Calu3 (cell line): Measurements from ENCODE around the genes ELMOD2 and GYPB.

DNA sequence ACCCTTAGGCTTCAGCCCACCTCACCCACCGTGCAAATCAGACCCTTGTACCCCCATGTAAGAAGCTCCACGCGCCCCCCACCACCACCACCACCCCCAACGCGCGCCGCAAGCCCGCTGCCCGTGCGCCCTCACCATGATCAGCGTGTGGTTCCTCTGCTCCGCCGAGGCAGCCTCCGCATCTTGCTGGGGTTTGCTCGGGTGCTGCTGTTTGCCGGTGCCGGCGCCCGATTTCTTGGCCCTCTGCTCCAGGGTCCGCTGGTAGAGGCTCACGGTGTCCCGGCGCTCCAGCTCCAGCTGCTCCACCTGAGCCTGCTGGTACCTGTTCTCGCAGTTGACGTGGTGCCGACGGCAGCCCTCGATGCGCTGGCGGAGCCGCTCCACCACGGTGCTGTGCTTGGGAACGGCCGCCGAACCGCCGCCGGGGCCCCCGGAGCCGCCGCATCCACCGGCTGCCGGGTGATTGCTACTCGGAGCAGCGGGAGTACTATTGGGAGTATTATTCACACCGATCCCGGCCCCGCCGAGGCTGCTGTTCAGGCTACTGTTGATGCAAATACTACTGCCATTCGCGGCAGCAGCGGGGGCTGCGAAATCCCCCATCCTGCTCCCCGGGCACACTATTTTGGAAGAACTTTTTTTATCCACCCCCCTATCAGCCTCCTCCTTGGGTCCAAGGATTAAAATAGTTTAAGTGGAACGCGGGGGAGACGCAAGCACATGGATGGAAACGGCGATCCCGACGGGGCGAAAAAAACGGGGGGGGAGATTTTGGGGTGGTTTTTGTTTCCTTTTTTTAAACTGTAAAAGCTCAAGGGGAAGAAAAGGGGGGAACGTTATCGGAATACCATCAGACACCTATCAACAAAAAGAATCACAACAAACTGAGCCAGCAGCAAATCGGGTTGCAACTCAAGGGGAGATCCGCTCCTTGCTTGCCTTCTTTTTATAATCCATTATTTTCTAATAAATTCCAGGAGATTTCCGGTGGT lies 963 bp downstream of the MAML3 start:
- PRO-cap, result bidirectional peak, plus-strand start at position 333 of the sequence, minus-strand start at position 320 of the sequence

DNA sequence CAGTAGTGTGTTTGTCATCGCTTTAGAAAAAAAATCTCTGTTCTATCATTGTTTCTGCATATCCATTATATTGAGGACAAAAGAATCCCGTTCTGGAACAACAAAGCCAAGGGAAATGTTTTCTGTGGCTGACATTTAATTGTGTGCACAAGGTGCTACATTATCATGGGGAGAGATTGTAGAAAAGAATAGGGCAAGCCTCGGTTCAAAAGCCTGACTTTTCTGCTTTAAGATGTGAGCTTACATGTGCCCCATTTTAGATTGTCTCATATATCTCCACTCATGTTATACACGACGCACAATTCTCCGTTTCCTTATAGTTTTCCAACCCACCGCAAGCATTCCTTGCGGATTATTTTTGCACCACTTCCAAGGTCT lies 99.5 kb upstream of the MAML3 start:
- PRO-cap, result no peak

DNA sequence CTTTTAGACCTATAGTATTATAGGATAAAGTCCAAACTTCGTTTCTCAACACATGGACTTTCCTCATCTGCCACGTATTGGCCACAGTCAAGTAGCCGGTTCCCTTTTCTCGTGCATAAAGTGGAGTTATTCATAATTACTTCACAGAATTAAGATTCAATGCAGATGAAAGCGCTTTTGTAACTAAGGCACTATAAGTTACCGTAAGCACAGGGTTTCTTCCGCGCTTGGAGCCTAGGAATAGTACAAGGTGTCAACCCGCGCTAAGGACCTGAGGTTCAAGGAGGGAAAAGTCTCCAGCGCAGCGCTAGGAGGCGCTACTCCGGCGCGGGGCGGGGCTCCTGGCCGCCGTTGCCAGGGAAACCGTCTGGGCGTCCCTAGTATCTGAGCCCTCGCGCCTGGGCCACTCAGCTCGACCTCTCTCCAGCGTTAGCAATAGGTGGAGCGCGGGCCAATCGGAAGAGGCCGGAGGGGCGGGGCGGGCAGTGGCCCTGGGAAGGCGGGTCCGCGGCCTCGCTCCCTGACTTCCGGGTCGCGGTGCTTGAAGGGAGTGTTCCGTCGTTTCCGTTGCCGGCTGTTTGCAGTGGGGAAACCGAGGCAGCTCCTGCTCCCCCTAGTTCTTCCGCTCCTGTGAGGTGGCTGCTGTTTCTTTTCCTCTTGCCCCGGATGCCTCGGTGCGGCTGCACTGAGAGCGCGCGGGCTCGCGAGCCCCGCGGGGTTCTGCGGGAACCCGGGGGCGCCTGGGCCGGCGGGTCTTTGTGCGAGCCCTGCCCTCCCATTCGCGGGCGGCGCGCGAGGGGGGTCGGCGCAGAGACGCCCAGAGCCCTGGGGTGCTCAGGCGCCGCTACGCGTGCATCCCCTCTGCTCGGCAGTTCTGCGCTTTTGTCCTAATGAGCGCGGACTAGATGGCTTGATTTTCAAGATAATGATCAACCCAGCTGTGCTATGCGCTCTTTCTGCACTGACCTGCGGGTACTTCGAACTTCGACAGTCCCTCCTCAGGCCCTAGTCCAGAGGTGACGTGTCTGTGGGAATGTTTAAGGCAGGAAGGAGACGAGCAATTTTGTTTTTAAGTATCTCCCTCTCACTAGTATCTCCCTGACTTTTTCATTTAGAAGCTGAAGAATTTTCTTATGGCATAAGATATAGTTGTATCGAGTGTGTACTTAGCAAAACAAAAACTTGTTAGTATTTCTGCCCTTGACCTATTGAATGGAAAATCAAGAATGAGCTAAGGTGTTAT lies at the start of gene ELMOD2:
Gene ELMOD2, plus strand, starts transcription at position 523 of the 1,243 bp plus-strand sequence.
- PRO-cap, result unidirectional peak, plus-strand start at position 523 of the sequence; unidirectional peak, plus-strand start at position 778 of the sequence; unidirectional peak, minus-strand start at position 876 of the sequence

DNA sequence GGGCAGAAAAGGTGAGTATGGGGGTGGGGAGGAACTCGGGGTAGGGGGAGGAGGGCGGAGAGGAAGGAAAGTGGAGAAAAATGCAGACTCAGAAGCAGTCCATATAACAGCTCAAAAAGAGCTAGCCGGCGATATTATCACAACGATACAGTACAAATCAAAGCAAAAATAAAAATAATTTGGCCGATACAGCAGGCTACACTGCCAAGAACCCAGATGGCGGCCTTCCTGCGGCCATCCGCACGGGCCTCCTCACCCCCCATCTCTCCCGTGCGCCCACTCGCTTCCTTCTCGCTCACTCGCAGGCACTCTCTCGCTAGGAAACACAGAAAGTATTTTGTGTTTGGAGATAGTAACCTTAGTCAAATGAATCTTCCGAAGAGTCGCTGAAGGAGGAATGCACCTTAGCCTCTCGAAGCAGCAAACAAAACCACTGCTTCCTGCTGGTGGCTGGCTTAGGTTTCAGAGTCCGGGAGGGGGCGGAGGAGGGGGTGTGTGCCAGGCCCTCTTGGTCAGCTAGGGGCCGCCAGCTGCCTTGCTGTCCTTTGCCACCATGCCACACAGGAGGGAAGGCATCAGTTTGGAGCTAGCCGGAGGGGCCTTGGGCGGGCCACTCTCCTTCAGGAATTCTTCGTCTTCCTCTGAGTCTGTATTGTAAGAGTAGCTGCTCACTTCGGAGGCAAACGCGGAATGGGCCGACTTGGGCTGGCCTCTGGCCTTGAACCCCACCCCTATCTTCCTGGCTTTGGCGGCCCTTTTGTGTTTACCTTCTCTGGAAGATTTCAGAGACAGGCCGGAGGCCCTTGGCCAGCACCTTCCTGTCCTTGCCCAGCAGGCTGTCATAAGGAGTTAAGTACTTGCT lies 73.1 kb upstream of the UCP1 start:
- PRO-cap, result no peak

- PRO-cap, result no peak
Observed at GRCh38 chr4:140790262-140790518, 34.0 kb upstream of the TBC1D9 start.

- PRO-cap, result no peak
Observed at GRCh38 chr4:140810964-140811358, 54.8 kb upstream of the TBC1D9 start.

DNA sequence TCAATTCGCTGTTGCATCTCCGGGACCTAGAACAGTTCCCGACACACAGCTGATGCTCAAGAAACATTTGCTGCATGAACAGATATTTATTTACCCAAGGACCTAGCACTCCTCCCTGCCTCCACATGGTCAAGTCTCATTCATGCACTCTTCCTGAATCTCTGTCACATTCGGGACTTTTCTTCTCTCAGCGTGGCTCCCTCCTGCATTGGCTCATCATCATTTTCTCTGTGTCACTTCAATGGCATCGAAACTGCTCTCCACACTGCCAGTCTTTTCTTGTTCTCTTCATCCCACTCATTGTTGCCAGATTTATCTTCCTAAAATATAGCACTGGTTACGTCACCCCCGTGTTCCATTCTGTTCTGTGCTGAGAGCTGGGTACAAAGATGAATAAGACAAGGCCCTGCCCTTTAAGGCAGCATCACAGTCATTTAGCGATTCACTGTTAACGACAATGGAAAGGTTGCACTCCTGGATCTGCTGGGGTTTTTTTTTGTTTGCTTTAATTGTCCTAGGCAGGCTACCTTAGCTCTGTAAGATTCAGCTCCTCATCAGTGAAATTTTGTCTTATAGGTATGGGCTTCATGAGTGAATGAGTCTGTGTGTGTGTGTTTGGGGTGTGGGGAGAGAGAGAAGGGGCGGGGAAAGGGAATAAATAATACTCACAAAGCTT lies 174.4 kb upstream of the TBC1D9 start:
- PRO-cap, result no peak

DNA sequence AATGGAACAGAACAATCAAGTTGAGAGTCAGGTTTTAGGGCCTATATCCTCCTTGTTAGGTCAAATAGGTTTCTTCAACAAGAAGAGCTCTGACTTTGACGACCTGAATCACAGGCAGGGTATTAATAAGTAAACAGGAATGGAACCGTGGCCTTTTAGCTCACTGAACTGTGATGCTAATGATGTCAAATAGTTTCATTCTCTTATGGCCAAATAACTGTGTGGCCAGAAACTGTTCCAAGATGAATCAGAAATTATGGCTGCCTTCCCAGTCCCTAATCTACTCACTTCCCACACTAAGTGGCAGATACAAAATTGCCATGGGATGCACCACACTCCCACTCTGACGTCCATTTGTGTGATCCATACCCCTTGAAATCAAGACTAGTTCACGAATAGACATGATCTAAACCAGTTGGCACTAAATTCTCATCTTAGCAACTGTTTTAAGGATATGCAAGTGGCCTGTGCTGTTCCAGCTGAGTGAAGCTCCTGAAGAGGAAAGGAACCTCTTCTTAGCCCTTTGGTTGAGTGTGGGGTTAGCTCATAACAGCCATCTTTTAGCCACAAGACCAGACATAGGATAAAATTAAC lies 455.4 kb downstream of the IL15 start:
- PRO-cap, result no peak

- PRO-cap, result unidirectional peak, plus-strand start at chr4:142845533
Observed at GRCh38 chr4:142845087-142845632, 941 bp downstream of the INPP4B start.

DNA sequence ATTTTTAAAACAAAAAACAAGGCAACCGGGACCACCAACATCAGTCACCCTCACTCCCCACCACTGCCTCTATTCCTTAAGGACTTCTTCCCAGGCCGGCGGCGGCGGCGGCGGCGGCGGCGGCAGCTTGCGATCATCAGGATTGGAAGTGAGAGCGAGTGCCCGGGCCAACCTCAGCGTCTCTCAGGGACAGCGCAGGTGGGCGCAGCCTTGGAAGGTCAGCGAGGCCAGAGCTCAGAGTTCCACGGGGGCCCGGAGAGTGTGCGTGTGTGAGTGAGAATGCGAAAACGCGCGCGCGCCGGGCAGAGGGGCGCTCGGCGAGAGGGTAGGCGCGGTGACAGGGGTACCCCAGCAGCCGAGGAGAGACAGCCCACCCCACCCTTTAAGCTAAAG lies 472 bp downstream of the INPP4B start:
- PRO-cap, result no peak

DNA sequence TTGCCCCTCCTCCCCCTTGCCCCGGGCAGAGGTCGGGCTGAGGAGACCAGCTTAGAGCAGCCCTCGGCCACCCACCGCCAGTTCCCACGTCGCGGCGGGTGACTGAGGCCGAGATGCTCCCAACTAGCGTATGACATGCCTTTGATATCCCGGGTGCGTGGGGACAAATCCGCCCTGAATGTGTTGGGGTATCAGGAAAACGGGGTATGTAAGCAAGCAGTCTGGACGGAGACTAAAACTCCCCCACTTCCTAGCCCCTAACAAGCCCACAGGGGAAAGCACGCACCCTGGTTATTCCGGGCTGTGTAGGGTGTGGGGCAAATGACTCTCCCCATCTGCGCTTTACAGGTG lies 963 bp upstream of the INPP4B start:
- PRO-cap, result no peak

GRCh38 chr4:143337626-143338117 lies 996 bp downstream of the GAB1 start:
- PRO-cap, result no peak

DNA sequence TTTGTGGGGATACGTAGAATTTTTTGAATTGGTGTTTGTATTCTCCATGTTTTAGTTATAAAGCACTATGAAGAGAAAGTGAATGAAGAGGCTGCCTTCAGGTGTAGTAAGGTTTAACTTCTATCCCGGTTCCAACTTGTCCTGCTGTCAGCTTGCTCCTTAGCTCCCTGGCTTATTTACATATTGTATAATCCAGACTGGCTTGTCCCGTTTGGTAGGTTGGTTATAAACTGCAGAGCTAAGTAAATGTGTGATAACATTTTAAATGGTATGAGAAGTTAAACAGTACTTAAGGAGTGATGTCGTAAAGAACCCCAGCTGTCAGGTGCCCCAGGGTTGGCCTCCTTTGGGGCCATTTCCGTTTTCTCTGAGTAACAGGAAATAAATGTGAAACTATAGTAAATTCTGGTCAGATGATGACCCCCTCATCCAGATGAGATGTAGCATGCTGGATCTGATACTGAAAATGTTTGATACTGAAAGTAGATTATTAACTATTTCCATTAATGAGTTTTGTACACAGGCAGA lies 22.2 kb downstream of the GAB1 start:
- PRO-cap, result bidirectional peak, plus-strand start at position 412 of the sequence, minus-strand start at position 133 of the sequence

- PRO-cap, result no peak
Observed at GRCh38 chr4:143360908-143361601, 24.4 kb downstream of the GAB1 start.

- PRO-cap, result no peak
Observed at GRCh38 chr4:143420244-143420643, 83.6 kb downstream of the GAB1 start.

GRCh38 chr4:143514403-143515206 lies 1.1 kb downstream of the SMARCA5 start:
- PRO-cap, result no peak

DNA sequence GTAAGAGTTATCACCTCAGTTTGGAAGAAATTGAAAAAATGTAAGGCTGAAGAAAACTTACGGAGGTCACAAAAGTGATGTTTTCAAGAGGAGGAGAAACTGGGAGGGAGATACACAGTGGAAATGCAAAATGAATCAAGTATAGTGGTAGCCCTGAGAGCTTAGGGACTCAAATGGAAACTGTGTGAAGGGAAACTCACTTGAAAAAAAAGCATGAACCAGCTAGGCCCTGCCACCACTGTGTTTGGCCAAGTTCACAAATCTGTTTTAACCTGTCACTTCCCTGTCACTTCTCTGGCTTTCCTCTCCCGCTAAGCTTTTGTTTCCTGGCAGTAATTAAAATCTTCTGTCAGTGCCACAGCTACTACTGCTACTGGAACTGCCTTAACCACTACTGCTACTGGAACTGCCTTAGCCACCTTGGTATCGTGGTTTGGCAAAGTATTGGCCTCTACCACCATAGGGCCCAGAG lies 41.3 kb downstream of the SMARCA5 start:
- PRO-cap, result no peak

DNA sequence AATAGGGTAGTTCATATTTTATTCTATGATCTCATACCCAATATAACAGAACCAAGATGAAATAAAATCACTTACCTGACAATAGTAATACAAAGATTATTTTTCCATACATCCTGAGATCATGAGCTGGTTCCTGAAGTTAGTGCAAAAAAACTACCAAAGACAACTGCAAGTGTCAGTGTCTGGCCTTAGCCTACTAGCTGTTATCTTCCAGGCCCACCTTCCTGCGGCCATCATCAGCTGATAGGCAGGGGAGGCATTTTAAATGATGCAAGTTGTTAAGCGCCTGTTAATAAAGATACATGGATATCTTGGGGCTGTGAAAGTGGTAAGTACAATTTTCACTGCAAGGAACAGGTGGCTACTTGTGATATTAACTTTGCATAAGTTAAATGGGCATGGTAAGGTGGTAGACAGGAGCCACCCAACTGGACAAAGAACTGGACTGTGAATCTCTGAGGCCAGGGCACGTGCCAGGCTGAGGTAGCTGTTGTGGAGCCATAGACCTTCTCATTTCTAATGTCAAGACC lies at the start of gene GYPB:
Gene GYPB, minus strand, starts transcription at position 205 of the 530 bp plus-strand sequence.
- PRO-cap, result no peak

GRCh38 chr4:145137350-145138391 lies 39.6 kb downstream of the ABCE1 start:
- PRO-cap, result no peak

DNA sequence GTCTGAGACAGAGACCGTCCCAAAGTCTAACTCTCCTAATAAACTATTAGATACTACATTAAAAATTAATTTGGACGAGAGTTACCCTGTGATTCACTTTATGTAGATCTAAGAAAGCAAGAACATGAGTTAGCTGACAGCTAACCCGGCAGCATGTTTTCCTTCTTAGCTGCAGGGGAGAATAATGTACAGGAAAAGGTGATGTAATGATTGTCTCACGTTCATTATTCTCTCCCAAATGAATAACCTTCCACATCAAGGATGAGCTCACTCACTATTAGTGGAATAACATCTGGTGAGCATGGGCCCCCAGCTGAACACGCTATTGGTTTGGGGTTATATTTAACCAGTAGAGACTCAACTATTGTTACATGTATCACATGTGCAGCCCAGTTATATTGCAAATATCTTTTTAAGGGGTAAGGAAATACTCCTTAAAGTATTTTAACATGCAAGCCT lies 98.7 kb upstream of the OTUD4 start:
- PRO-cap, result no peak